Retinal pigment epithelial cell (primary cell): ENCODE data around the genes CES5A, OGFOD1, MT3, MT1G, SLC12A3, HERPUD1, PSME3IP1 and ARL2BP.

DNA sequence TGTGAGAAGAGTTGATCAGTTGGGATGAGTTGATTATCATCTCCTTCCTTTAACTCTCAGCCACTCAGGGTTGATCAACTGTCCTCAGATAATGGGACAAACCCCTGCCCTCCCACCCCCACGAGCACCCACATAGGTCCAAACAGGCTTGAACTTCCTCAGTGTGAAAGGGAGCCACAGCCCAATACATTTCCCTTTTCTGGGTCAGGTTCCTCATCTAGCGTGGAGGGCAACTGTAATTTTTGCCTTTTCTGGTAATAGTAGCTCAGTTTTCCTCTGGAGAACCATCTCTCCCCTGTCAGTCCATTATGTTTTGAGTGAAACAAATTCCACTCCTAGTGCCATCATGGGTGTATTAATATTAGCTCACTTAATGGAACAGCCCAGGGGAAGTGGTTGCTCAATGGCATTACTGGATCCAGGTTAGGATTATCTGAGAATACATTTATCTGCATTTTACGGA is 544 bp upstream of the LPCAT2 start:
- RRBS = no CpG with 5 or more reads among the region's 3 CpGs

GRCh38 chr16:55875202-55875601 is at the start of gene CES5A:
Gene CES5A (minus strand): TSS chr16:55875373.
- RRBS = no CpG with 5 or more reads among the region's 3 CpGs

GRCh38 chr16:55915943-55916435 is 40.8 kb upstream of the CES5A start:
- RRBS = no CpG with 5 or more reads among the region's 2 CpGs

- RRBS = no CpG with 5 or more reads among the region's 10 CpGs
These were observed 88.8 kb upstream of the GNAO1 start for GRCh38 chr16:56102520-56102862.

DNA sequence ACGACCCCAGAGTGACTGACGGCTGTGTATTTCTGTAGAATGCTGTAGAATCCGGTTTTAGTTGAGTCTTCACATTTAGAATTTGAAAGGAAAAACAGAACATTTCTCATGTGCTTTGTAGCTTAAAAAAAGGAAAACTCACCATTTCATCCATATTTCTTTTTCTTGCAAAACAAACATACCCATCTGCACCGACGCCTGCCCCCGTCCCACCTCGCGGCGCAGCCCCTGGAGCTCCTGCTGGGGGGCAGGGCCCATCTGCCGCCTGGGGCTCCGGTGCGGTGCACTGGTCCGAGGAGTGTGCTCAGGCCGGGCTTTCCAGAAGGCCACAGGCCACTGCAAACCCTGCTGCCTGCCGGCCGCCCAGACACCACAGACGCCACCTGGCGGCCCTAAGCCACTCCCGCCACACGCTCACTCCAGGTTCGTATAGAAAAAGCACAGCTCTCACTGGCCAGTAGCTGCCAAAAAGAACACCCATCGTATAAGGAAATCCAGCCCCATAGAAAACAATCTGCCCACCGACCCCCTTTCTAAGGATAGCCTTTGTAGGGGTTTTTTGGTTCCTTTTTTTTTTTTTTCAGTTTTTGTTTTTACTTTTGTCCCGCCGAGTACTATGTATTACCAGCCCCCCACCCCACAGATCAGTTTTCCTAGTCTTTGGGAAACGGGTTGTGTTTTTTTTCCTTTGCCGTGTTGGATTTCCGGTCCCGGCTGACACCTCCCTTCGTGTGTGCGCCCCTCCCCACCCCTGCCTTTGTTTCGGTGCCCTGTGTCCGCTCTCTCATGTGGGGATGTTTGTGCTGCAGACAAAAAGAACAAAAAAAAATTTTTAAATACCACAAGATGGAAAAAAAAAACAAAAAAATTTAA is 68.9 kb downstream of the AMFR start:
- RRBS = 1% methylated on average over 5 of the region's 33 CpGs

DNA sequence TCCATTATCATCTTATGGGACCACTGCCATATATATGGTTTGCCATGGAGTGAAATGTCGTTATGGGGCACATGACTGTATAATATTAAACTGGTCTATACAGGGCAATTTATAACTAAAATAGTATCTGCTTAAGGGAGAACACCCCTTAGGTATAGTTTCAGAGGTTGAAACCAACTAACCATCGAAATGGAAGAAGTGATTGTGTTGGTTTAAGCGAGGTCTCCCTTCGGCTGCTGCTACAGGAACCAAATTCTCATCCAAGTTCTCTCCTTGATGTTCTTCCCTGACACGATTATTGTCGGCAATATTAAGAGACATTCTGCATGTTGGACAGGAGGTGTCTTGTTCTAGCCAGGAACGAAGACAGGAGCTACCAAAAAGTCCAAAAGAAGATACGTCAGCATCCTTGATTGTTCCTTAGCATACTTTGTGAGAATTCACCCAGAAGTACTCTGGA is 36.3 kb downstream of the AMFR start:
- RRBS = no CpG with 5 or more reads among the region's 8 CpGs

DNA sequence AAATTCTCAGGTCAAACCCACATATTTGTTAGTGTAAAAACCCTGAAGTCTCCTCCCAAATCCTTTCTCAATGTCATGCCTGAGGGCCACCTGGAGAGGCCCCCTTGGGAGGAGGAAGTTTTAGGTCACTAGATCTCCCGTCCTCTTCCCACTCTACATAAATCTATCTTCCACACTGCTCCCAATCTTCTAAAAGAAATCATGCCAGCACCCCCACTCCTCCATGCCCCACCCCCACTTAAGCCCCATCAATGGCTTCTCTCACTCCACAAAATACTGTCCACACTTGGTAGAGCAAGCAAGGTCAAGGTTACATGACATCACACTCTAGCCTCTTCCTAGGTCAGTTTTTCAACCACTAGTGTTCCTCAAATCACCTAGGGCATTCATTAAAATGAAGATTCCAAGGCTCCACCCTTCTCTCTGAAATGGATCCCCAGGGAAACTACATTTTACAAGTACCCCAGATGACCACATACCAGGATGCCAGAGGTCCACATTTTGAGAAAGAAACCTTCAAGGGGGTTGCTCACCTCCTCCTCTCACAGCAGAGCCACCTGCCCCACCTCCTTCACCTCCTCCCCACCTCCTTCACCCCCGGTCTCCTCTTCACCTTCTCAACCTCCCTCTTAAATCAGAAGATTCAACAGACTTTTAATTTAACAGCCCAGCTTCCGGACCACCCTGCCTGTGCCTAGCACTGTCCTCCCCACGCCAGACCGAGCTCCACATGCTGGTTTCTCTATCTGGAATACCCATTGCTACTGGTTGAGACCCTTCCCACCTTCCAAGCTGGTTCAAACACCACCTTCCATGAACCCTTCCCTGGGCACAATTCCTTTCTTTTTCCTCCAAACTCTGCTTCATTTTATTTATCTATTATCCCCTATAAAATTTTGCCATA is 3.2 kb downstream of the AMFR start:
- RRBS = 95% methylated on average over 1 of the region's 5 CpGs

DNA sequence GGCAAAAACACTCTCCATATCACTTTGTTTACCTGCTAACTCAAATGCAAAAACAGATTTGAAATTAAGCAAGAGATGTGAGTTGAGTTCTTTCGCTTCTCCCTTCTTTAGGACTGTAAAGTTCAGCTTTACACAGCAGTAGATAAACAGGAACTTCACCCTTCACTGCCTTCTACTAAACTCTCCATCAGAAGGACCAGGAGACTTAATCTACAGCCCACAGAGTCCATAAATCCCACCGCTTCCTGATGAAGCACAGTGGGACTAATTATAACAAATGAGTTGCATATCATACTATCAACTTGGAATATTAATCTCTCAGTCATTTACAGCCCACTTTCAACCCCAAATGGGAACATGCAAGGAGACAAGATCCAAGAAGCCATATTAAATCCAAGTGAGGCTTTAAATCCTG is 1.7 kb downstream of the AMFR start:
- RRBS = no CpG with 5 or more reads among the region's 2 CpGs

GRCh38 chr16:56451428-56452128 is at the start of gene OGFOD1:
Gene OGFOD1 (plus strand): TSS chr16:56451554.
- RRBS = under 1% methylated on average over 7 of the region's 33 CpGs

- RRBS = 2% methylated on average over 7 of the region's 82 CpGs
These were observed at the start of gene MT3 for GRCh38 chr16:56588920-56589843. Gene MT3 (plus strand): TSS chr16:56589528.

DNA sequence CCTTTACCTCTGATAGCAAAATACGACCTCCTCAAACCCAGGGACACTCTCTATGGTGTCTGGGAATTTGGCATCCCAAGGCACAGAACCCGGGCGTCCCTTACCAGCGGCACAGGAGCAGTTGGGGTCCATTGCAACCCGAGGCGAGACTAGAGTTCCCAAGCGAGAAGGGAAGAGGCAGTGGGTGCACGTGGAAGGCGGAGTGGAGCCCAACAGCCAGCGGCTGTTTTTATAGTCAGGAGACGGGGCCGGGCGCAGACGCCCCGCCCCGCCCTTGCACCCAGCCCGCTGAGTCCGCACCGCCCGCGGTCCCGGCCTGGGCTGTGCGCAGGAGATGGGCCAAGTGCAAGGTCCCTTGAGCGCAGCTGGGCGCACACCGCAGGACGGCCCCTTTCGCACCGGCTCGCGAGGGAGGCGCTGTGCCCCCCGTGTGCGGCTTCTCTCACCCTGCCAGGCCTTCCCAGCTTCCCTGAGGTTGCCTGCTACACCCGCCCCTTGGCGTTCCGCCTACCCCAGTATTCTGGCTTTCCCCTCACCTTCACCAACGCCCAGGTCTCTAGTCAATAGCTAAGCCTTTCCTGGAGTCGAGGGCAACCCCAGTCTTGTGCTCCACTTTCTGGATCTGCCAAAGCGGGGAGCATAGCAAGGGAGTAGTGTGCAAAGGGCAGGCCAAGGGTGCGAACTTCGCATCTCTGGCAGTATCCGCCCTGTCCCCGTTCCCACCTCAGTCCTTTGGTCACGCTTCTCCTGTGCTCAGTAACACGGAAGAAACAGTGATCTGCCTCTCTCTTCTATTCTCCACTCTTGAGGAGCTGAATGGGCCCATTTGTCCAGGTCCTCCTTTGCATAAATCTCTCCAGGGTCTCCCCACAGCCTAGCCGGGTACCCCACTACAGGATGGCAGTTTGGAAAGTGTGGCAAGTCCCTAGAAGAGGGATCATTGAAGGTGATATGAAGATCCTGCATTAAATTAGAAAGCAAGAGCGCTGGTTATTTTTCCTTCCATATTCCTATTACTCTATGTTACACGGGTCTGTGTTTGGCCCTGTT is at the start of gene MT1G:
MT1G (minus strand) TSS at position 204 of the 1,050 bp plus-strand sequence.
- RRBS = 5% methylated on average over 17 of the region's 49 CpGs

DNA sequence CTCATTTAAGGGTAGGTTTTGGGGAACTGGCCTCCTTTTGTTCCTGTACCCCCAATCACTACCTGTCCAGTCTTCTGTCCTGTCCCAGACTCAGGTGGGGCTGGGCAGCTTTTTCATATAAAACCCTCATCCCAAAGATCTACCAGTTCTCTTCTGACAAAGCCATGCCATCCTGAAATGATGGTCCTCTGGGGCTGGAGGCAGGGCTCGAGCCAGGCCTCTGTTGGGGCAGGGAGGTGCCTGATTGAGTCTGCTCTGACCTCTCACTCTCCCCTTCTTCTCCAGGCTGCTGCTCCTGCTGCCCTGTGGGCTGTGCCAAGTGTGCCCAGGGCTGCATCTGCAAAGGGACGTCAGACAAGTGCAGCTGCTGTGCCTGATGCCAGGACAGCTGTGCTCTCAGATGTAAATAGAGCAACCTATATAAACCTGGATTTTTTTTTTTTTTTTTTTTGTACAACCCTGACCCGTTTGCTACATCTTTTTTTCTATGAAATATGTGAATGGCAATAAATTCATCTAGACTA is 1.5 kb downstream of the MT1X start:
- RRBS = no CpG with 5 or more reads among the region's 3 CpGs

GRCh38 chr16:56708416-56708844 is 21.5 kb upstream of the NUP93 start:
- RRBS = no CpG with 5 or more reads among the region's 4 CpGs

DNA sequence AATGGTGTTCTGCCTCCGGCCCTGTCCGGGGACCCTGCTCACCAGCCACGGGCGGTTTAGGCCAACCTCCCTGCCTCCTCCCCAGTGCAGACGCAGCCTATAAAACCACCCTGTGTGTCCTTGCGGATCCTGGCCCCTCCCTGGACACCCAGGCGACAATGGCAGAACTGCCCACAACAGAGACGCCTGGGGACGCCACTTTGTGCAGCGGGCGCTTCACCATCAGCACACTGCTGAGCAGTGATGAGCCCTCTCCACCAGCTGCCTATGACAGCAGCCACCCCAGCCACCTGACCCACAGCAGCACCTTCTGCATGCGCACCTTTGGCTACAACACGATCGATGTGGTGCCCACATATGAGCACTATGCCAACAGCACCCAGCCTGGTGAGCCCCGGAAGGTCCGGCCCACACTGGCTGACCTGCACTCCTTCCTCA is at the start of gene SLC12A3:
SLC12A3 (plus strand) TSS at position 130 of the 438 bp plus-strand sequence.
- RRBS = no CpG with 5 or more reads among the region's 16 CpGs

DNA sequence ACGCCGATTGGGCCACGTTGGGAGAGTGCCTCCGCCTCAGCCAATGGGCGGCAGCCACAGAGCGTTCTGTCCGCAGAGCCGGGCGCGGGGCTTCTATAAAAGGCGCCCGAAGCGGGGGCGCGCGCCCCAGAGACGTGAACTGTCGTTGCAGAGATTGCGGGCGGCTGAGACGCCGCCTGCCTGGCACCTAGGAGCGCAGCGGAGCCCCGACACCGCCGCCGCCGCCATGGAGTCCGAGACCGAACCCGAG is at the start of gene HERPUD1:
HERPUD1 (plus strand) TSS at position 124 of the 250 bp plus-strand sequence.
- RRBS = 2% methylated on average over 7 of the region's 32 CpGs

DNA sequence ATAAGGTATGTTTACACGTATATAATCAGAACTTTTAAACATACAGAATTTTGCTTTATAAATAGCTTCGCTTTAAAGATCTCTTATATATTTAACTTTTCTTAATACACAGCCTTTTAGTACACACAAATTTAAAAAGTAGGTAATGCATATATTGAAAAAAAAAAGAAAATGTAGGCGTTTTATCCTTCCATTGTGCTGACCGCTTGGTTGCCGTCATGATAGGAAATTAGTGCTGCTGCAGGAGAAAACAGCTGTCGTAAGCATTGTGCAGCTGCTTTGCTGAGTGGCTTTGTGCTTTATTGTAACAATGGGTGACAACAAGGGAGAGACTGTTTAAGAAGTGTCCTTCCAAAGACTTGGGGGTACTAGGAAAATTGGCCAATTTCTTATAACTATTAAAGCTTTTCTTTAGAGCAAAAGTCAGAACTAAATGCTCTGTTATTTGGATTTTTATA is 5.0 kb downstream of the HERPUD1 start:
- RRBS = no CpG with 5 or more reads among the region's 6 CpGs

DNA sequence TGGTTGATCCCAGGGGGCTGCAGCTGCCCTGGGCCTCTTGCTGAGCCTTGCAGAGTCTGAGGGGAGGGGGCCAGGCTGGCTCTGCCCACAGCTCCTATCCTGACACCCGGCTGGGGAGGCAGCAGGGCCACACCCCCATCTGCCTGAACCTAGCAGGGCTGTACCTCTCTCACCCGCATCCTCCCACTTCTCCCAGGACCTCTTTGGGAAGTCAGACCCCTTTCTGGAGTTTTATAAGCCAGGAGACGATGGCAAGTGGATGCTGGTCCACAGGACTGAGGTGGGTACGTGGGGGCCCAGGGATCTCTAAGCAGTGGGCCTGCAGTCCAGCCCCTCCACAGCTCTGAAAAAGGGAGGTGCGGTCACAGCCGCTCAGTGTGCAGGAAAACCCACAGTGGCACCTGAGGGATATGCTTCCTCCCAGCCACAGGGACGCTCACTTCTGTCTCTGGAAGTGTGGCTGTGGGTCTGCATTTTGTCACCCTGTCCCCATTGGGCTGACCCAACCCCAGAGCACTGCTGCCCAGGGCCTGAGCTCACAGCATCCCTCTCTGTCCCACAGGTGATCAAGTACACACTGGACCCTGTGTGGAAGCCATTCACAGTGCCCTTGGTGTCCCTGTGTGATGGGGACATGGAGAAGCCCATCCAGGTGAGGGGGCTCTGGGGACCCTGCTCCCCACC is 26.8 kb downstream of the CPNE2 start:
- RRBS = no CpG with 5 or more reads among the region's 7 CpGs

GRCh38 chr16:57185016-57186119 is at the start of gene PSME3IP1:
Gene PSME3IP1 (minus strand): TSS chr16:57186039.
- RRBS = 0% methylated on average over 7 of the region's 61 CpGs

DNA sequence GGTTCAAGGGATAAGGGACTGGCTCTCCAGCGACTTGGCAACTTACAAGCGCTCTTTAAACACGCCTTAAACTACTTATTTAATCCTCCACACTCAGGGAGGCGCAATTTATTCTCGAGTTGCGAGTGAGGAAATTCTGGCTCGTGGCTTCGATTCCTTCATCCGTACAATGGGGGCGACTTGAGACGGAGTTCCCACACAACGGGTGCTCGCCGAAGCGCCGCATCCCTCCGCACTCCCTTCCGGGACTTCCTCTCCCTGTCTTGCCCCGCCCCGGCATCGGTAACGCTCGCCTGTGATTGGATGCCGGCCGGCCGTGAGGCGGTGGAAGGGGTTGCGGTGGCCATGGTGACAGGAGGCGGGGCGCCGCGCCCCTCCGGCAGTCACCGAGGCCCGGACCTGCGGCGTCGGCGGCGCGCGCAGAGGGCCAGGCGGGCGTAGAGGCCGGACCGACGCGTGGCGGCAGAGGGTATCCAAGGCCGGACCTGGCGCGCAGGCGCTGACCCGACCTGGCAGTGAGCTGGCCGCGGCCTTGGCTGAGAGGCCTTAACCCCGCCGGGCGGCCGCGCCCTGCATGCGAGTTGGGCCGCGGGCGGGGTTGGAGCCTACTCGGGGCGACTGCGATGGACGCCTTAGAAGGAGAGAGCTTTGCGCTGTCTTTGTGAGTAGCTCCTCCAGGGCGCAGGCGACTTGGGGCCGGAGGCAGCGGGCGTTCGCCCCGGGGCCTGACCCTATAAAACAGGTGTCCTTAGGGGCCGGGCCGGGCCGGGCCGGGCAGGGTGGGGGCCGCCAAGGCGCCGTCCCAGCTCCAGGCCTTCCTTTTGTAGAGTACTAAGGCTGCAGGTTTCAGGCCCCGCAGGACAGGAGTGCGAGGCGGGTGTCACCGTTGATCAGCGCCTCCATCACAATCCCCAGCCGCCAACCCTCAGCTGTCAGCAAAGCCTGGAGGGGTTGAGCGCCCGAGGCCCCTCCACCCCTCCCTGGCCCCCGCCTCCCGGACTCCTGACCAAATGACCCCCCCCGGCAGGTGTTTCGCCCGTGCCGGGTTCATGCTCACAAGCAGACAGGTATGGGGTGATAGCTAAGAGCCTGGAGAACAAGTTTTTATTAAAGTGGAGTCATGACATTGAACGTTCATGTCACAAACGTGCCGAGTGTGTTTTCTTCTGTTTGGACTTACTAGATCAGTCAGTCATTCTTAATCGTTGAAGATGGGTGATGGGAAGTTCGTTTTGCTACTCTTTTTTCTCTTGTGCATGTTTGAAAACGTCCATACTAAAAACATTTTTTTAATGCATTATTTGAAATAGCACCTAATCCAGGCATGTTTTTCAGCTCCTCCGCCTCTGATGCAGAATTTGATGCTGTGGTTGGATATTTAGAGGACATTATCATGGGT is at the start of gene ARL2BP:
ARL2BP (plus strand) TSS at position 515 of the 1,399 bp plus-strand sequence.
- RRBS = under 1% methylated on average over 25 of the region's 105 CpGs

DNA sequence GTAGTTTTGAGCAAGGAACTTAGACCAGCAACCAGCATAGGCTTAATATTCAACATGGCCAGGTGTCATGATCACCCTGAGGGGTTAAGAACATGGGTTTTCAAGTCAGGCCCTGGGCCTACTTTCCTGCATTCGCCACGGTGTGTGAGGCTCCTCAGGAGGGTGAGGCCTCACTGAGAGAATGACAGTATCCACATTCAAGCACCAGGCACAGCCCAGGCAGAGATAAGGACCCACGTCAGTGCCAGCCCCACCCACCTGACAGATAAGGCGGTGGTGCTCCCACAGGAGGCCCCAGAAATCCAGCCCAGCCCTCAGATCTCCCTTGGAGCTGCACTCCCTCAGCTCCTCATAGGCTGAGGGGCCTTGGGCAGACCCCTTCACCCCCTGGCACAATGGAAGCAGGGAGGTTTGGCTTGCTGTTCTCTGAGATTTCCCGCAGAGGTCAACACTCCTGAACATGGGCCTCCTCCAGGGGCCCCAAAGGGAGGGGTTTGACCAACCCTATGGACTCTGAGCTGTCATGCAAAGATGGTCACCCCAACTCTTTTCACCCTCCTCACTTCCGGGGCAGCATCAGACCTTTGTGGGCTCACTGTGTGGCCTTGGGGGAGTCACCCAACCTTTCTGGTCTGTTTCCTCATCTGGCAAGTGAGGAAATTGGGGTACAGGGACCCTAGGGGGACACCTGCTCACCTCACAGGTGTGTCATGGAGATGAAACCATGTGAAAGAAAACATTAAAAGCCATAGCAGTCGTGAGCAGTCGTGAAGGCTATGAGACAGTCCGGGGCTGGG is 15.5 kb downstream of the PLLP start:
- RRBS = 80% methylated on average over 1 of the region's 9 CpGs